MCF 10A (cell line): Measurements from ENCODE around the gene CCNL2.

DNA sequence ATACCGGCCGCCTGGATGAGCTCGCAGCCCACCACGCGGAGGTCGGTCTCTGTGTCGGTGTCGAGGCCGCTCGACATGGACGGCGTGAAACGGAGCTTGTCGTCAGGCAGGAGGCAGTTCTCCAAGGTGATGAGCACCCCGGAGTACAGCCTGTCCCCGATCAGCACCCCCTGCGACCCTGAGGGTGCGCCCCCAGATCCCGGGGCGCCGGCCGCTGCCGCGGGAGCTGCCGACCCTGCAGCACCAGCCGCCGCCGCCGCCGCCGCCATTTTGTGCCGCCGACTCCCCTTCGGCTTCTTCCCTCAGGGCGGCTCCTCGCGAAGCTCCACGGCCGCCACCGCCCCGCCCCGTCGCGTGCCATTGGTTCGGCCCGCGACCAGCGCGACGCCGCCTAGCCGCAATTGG, at the start of gene CCNL2:
TSS of gene CCNL2 (minus strand) at position 298 of the 405 bp plus-strand sequence.
- PRO-cap: bidirectional peak, plus-strand start outside the sequence, minus-strand start at position 299 of the sequence
- RRBS: 1% methylated on average over 6 of the region's 52 CpGs

DNA sequence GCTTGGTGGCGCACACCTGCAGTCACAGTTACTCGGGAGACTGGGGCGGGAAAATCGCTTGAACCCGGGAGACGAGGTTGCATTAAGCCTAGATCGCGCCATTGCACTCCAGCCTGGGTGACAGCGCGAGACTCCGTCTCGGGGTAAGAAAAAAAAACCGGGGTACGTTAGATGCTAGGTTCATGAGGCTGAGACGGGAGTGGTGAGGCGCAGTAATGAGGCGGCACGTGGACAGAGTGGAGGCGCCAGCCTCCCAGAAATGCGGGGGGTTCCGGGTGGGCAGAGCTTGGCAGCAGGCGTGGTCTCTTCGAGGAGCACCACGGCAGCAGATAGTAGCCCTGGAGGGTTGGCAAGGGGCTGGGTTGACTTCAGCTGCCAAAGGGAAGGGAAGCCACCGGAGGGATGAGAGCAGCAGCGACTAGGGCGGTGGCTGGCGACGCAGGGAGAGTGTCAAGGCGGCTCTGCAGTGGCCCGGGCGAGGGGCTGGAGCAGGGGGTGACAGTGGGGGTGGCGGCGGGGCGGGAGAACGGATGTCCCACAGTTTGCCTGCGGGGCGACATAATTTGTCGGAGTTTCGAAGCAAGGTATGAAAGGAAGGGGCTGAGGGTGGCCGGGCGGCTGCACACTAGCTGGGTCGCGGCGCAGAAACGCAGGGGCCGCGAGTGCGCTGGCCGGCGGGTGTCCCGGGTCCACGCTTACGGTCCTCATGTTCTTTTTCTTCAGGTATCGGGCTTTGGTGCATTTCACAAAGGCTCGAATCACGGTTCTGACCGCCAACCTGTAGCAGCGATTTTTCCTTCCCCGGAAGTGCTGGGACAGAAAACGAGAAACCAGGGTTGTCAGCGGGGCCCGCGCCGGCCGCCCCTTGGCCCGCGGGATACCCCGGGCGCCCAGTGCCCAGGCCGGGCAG, 628 bp downstream of the MRPL20 start:
- PRO-cap: no peak
- RRBS: 17% methylated on average over 25 of the region's 71 CpGs

GRCh38 chr1:1418687-1419631, 2.1 kb downstream of the ANKRD65 start:
- PRO-cap: no peak
- RRBS: no CpG with 5 or more reads among the region's 32 CpGs

GRCh38 chr1:1433754-1434220, 1.7 kb upstream of the VWA1 start:
- PRO-cap: no peak
- RRBS: 33% methylated on average over 1 of the region's 18 CpGs

- PRO-cap: no peak
- RRBS: no CpG with 5 or more reads among the region's 15 CpGs
These were observed 2.5 kb downstream of the FNDC10 start for GRCh38 chr1:1597297-1597905.

DNA sequence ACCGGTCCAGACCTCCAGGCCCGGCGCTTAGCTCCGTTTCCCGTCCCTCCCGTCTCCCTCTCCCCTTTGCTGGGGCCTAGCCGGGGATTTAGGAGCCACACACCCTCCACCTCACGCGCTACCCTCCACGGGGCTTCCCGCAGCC, 736 bp upstream of the MMP23B start:
- PRO-cap: no peak
- RRBS: 52% methylated on average over 9 of the region's 11 CpGs

GRCh38 chr1:1669830-1670148, 11.0 kb upstream of the CDK11B start:
- PRO-cap: no peak
- RRBS: no CpG with 5 or more reads among the region's 10 CpGs

GRCh38 chr1:1756149-1757289, 21.8 kb downstream of the NADK start:
- PRO-cap: no peak
- RRBS: 97% methylated on average over 2 of the region's 44 CpGs

DNA sequence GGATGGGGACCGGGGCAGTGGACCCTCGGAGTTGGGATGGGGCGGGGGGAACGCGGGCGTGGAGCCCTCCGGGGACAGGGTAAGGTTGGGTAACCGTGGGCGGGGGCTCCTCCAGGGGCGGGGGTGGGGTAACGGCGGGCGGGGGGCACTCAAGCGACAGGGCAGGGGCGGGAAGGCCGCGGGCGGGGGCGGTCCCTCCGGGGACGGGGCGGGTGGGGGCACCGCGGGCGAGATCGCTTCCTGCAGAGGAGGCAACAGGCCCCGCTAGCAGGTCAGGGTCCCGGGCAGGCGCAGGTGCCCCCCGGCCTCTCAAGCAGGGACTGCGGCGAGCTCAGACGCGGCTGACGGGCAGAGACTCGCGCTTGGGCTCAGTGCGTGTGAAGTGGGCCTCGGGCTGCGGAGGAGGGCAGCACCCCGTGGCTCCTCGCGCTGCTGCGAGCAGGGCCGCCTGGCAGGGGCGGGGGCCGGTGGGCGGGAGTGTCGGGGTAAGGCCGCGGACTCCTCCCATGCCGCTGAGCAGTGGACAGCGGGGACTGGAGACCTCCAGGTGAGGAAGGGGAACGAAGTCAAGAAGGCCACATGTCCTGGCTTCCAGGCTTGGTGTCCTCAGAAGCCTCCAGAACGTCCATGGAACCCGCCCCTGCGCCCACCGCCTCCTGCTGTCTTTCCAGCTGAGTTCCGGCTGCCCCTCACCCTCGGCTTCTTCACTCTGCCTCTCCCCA, 579 bp upstream of the GNB1 start:
- PRO-cap: bidirectional peak, plus-strand start at position 221 of the sequence, minus-strand start at position 266 of the sequence; bidirectional peak, plus-strand start at position 526 of the sequence, minus-strand start at position 450 of the sequence
- RRBS: 4% methylated on average over 17 of the region's 60 CpGs

- PRO-cap: no peak
- RRBS: 84% methylated on average over 8 of the region's 22 CpGs
These were observed 5.3 kb upstream of the CALML6 start for GRCh38 chr1:1909651-1910261.

DNA sequence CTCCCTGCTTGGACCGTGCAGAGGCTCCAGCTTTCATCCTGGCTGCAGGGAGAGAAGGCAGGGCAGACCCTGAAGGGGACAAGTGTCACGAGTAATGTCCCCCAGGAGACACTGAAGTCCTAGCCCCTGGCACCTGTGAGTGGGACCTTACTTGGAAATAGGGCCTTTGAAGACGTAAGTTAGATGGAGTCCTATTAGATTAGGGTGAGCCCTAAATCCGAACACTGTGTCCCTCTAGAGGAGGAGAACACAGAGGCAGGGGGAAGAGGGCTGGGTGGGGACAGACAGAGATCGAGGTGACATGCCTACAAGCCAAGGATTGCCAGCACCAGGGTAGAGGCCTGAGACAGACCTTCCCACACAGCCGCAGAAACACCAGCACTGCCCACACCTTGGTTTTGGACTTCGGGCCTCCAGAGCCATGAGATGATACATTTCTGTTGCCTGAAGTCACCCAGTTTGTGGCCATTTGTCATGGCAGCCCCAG, 12.6 kb upstream of the PRKCZ start:
- PRO-cap: no peak
- RRBS: no CpG with 5 or more reads among the region's 7 CpGs

DNA sequence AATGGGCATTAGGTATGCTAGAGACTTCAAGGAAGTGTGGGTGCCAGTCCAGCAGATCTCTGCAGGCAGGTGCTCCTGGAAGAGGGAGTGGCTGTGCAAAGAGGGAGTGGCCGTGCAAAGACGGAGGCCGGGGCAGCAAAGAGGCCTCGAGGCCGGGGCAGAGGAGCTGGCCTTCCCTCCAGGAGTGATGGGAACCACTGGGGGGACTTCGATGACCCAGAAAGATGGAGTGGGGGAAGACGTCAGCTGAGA, 1.9 kb upstream of the PRKCZ start:
- PRO-cap: no peak
- RRBS: no CpG with 5 or more reads among the region's 7 CpGs

DNA sequence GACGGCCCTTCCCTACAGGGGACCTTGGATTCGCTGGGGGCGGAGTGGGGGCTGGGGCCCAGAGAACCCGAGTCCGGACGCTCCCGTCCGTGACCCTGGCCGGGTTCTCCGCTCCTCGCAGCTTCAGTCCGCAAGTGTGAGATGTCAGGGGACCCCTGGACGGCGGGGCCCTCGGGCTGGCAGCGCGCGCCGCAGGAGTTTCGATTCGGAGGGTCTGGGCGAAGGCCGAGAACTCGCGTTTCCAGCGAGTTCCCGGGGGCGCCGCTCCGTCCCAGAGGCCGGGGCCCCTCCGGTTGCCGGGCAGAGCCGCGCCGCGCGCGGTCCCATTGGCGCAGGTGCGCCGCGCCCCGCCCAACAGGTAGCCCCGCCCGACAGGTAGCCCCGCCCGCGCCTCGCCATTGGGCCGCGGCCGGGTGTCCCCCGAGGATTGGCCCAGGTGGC, 316 bp upstream of the PRKCZ start:
- PRO-cap: bidirectional peak, plus-strand start outside the sequence, minus-strand start at position 328 of the sequence
- RRBS: 0% methylated on average over 2 of the region's 54 CpGs

GRCh38 chr1:2103014-2103767, 53.0 kb downstream of the PRKCZ start:
- PRO-cap: no peak
- RRBS: 97% methylated on average over 3 of the region's 26 CpGs

- PRO-cap: bidirectional peak, plus-strand start at chr1:2133283, minus-strand start at chr1:2133218; bidirectional peak, plus-strand start at chr1:2133669, minus-strand start at chr1:2133370
- RRBS: no CpG with 5 or more reads among the region's 73 CpGs
These were observed 61.4 kb downstream of the FAAP20 start for GRCh38 chr1:2132805-2133842.

- PRO-cap: no peak
- RRBS: no CpG with 5 or more reads among the region's 18 CpGs
These were observed 5.4 kb downstream of the SKI start for GRCh38 chr1:2233375-2234028.

- PRO-cap: no peak
- RRBS: no CpG with 5 or more reads among the region's 33 CpGs
These were observed 31.8 kb downstream of the SKI start for GRCh38 chr1:2259597-2260653.

GRCh38 chr1:2286757-2287343, 58.7 kb downstream of the SKI start:
- PRO-cap: no peak
- RRBS: 95% methylated on average over 5 of the region's 23 CpGs

- PRO-cap: no peak
- RRBS: no CpG with 5 or more reads among the region's 26 CpGs
These were observed 80.1 kb downstream of the SKI start for GRCh38 chr1:2308029-2308775.

DNA sequence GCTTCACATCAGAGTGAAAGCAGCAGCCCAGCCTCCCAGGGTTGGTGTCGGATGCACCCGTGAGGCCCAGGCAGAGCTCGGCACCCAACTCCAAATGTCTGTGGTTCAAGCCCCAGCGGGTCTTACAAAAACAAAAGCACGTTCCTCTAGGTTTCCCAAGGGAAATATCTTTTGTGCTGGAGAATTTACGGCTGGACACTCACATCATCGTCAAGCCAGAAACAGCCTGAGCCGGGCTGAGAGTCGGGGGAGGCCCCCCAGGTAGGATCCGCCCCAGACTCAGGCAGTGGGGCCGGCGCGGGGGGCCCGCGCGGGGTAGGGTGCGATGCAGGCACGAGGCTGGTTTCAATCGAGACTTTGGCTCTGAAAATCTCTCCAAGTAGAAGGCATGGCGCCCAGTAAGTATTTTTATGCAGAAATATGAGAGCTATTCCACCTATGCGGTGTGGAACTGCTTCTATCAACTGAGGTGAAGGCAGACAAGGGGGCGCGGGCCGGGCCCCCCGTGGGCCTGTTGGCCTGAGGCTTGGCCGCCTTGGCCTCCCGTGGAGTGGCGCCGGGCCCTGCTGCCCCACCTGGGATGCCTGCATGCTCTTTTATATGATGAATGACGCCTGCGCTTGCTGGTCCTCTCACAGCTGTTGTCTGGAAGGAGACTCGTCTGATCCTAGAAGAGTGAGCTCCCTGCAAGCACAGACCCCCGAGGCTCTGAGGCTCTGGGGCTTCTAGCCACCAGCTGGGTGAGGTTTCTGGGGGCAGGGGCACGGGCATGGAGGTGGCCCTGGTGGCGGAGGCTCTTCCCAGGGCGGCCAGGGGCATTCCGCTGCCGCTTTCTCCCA, 36.4 kb downstream of the MORN1 start:
- PRO-cap: no peak
- RRBS: 42% methylated on average over 10 of the region's 38 CpGs